ENCODE measurements around a stretch of chr9.

GRCh38 chr9:123041895-123042480 is 8.5 kb downstream of the GPR21 start:
- RAMPAGE, long total RNA = no peak
- RRBS = no CpG with 5 or more reads among the region's 1 CpG

GRCh38 chr9:123049550-123050000 is 16.1 kb downstream of the GPR21 start:
- RAMPAGE, long total RNA = no peak
- RRBS = no CpG with 5 or more reads among the region's 2 CpGs

- RAMPAGE, long total RNA = no peak
- RRBS = no CpG with 5 or more reads among the region's 4 CpGs
Observed at GRCh38 chr9:123069984-123070672, 36.7 kb downstream of the GPR21 start.

GRCh38 chr9:123179048-123179357 is 89.4 kb downstream of the STRBP start:
- RAMPAGE, long total RNA = no peak
- RRBS = no CpG with 5 or more reads among the region's 4 CpGs

GRCh38 chr9:123238332-123239021 is 29.9 kb downstream of the STRBP start:
- RAMPAGE, long total RNA = no peak
- RRBS = no CpG with 5 or more reads among the region's 6 CpGs

GRCh38 chr9:123241669-123242443 is 26.5 kb downstream of the STRBP start:
- RAMPAGE, long total RNA = no peak
- RRBS = no CpG with 5 or more reads among the region's 4 CpGs

- RAMPAGE, long total RNA = no peak
- RRBS = no CpG with 5 or more reads among the region's 4 CpGs
Observed at GRCh38 chr9:123265886-123266443, 2.4 kb downstream of the STRBP start.

DNA sequence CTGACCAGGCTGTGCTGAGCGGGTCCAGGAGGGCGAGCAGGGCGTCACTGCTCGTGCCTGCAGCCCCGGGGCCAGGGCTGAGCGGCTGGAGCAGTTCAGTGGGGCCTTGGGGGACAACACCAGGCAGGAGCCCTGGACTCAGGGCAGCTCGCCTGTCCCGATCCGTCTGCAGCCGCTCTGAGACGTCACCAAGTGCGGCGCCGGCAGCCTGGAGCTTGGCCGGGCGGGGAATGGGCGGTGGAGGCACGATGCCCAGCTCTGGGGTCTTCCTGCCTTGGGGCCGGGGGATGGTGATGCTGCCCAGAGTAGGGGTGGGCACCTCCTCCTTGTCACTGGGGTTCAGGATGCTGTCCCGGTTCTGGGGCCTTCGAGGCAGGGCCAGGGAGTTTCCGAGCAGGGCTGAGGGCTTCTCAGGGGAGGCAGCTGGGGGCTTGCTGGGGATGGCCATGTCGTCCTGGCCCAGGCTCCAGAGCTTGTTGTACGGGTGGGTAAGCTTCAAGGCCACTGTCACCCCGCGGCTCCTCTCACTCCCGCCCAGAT is 26.2 kb downstream of the CRB2 start:
- RAMPAGE, long total RNA = no peak
- RRBS = 87% methylated on average over 6 of the region's 27 CpGs

GRCh38 chr9:124011888-124012155 is 254 bp downstream of the LHX2 start:
- RAMPAGE, long total RNA = no peak
- RRBS = no CpG with 5 or more reads among the region's 35 CpGs

DNA sequence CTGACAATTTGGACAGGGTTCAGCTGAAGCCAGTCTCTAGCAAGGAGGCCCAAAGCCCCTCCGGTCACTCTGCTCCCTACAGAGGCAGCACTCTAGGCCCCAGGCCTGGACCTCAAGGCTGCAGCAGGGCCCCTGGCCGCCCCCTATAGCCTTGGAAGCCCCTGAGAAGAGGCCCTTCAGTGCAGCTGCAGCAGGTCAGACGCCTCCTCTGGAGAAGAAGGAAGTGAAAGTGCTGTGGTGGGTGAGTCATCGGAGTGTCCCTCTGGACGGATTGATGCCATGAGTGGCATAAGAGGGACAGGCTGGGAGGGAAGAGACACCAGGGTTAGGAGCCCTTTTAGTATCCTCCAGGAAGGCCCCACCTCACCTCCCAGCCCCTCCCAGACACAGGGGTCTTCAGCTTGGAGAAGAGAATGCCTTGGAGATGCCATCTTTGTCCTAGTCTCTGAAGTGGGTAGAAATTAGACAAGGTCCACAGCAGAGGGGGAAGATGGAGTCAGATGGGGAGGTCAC is 39.0 kb upstream of the NEK6 start:
- RAMPAGE, long total RNA = no peak
- RRBS = no CpG with 5 or more reads among the region's 5 CpGs

- RAMPAGE, long total RNA = no peak
- RRBS = no CpG with 5 or more reads among the region's 9 CpGs
Observed at GRCh38 chr9:124353979-124354842, 61.0 kb downstream of the PSMB7 start.

- RAMPAGE, long total RNA = no peak
- RRBS = no CpG with 5 or more reads among the region's 11 CpGs
Observed at GRCh38 chr9:124392788-124393413, 22.3 kb downstream of the PSMB7 start.

DNA sequence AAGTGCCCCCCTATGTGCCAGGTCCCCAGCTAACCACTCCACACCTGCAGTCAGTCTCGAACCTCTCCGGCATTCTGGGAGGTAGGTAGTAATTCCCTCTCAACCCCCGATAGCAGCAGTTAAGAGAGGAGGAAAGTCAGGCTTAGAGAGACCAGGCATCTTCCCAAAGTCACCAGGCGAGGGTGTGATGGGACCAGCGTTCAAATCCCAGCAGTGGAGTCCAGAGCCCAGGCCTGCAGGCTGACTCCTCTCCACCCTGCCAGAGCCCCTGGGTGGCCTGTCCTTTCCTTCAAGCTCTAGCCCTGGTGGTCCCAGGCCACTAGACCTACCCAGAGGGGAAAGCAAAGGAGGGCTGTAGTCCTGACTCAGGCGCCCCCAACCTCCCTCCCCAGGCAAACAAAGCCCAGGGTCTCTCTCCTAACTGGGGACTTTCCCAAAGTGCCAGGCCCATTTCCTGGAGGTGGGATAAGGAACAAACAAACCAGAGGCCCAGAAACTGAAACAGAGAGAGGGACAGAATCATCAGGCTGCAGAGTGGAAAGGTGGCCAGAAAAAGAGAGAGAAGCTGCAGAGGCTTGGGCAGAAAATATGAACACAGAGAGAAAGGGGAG is 4.3 kb upstream of the NR5A1 start:
- RAMPAGE, long total RNA = no peak
- RRBS = no CpG with 5 or more reads among the region's 6 CpGs

DNA sequence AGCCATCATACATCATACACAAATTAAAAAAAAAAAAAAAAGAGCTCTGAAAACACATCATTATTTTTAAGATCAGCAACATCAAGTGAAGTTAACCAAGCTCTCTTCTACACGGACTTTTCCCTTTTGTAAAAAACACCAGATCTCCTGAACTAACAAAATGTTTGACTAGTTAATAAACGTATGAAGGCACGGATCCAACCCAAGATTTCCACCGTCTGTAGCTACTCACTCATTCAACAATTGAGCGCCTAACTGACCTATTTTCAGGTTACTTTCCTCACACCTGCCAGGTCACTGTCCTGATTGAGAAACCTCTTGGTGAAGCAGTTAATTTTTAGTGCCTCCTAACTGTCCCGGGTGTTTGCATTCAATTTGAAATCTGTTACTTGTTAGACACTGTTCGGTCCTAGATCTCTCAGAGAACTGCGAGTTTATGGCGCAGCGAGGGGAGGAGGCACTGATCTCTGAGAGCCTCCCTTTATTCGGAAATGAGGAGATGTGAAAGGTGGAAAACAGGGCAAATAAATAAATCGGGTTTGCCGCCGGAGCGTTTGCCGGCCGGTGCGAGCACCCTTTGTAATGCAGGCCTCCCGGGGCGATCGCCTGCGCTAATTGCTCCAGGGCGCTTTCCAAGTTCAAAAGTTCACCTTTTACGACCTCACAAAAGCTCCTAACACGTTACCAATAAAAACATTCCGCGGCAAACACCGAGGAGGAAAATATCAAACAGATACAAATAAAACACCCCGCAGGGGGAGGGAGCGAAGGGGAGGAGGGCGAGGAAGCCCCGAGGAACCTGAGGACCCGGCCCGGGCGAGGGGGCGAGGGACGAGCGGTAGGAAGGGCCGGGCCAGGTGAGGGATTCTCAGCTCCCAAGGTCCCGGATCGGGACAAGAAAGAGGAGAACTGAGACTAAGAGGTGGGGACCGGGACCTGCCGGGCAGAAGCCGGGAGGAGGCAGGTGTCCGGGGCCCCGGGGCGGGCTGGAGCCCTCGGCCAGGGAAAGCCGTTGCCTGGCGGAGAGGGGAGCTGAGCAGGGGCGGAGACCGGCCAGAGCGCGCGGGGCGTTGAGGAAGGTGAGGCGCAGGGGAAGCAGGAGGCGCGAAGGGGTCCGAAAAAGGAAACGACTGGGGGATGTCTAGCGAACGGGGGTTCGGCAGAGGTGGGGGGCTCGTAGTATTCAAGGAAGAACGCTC is 1.5 kb downstream of the NR6A1 start:
- RAMPAGE, long total RNA = no peak
- RRBS = 6% methylated on average over 9 of the region's 66 CpGs

DNA sequence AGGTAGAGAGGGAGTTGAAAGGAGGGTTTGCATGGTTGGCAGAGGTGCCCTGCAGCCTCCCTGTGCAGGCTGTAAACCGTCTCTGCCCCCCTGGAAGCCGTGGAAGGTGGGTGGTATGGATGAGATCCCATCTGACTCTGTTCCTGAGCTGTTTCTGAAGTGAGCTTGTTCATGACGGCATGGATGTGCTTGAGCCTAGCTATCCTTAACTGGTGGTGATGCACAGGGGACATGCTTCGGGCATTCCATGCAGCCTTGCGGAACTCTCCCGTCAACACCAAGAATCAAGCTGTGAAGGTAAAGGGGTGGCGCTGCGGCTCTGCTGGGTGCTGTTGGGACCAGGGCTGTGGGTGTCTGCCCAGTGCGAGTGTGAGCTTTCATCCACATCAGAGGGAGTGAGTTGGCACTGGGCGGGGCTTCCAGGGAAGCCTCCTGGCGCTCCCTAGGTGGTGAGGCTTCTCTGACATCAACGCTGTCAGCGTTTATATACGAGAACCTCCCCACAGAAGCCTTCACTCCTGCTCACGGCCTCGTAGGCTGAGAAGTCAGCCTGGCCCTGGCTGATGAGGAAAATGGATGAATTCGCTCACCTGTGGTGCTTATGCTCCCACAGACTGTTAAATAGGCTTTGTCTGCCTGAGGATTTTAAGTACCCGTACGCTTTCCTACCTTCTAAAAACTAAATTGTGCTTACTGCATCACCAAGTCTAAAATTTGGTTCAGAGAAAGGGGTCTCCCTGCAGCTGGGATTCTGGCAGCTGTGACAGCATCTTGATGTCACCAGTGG is 11.7 kb downstream of the ARPC5L start:
- RAMPAGE, long total RNA = no peak
- RRBS = no CpG with 5 or more reads among the region's 19 CpGs

- RAMPAGE, long total RNA = no peak
- RRBS = no CpG with 5 or more reads among the region's 16 CpGs
Observed at GRCh38 chr9:124879025-124880056, 17.4 kb downstream of the ARPC5L start.

- RAMPAGE, long total RNA = no peak
- RRBS = no CpG with 5 or more reads among the region's 5 CpGs
Observed at GRCh38 chr9:125288515-125289170, 27.0 kb downstream of the GAPVD1 start.

GRCh38 chr9:125315464-125316266 is 54.0 kb downstream of the GAPVD1 start:
- RAMPAGE, long total RNA = no peak
- RRBS = no CpG with 5 or more reads among the region's 6 CpGs

DNA sequence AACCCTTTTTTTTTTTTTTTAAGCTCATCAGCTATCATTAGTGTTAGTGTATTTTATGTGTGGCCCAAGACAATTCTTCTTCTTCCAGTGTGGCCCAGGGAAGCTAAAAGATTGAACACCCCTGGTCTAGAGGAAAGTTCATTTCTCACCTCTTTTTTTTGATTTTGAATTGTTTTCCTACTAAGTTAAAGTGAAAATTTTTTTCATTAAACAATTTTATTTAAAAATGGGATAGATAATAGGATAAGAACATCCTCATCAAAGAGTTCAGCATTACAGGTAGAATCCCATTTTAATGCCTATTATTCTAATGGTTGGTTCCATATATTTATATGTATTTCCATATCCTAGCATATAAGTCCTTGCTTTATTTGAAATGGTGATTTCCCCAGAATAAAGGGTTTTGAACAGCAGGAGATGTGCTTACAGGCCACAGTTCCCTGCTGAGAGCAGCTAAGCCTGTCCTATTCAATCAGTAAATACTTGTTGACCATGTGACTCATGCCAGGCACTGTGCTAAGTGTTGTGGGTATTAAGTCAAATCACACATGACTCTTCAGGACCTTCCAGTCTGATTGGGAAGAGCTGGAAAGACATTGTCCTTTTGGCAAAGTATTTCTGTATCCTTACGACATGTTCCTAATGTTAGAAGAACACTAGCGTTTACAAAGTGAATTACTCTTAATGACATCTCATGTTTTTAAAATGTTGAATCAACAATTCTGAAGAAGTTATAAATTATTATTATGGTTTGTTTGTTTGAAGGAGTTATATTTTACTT is 81.8 kb downstream of the GAPVD1 start:
- RAMPAGE, long total RNA = no peak
- RRBS = no CpG with 5 or more reads among the region's 2 CpGs

DNA sequence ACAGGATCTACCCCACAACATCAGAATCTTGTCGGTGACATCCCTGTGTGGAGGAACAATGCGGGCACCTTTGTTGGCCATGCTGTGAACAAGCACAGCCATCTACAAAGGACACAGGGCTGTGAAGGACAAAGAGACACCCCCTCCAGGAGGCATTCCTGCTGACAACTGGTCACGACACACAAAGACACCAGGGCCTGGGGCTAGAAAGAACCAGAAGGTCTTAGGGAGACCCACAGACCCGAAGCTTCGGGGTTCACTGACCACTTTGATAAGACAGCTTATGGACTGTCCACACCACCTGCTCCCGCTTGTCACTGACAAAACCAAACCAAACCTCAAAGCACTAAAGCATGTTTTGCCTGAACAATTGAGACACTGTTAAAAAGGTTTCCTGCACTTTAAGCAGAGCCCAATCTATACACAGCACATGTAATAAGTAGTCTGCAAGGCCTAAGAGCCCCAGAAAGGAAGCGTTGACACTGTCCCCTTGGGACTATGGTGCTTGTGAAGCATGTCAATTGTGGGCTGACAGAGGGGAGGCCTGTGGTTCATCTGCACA is 184.9 kb downstream of the GAPVD1 start:
- RAMPAGE, long total RNA = no peak
- RRBS = no CpG with 5 or more reads among the region's 7 CpGs

Data from cardiac muscle cell (in vitro differentiated cells and primary cell).